ENCODE measurements around a stretch of chr17.

- PRO-cap = no peak
- RAMPAGE, long total RNA, 2 experiments = no peak in any of the 2 experiments
Observed at GRCh38 chr17:17228814-17229121, 8.2 kb downstream of the FLCN start.

GRCh38 chr17:17351851-17352786, 48.9 kb downstream of the NT5M start:
- PRO-cap = unidirectional peak, plus-strand start at chr17:17352408
- RAMPAGE, long total RNA, 2 experiments = no peak in any of the 2 experiments

- PRO-cap = no peak
- RAMPAGE, long total RNA, 2 experiments = no peak in any of the 2 experiments
Observed at GRCh38 chr17:17484351-17484943, 7.6 kb downstream of the MED9 start.

GRCh38 chr17:17493050-17494143, 2.8 kb downstream of the RASD1 start:
- PRO-cap = bidirectional peak, plus-strand start at chr17:17493376, minus-strand start at chr17:17493350
- RAMPAGE, long total RNA, 2 experiments = no peak in any of the 2 experiments

- PRO-cap = bidirectional peak, plus-strand start at chr17:17562058, minus-strand start at chr17:17561946
- RAMPAGE, long total RNA, 2 experiments = no peak in any of the 2 experiments
Observed at GRCh38 chr17:17561427-17562610, 29.7 kb downstream of the PEMT start.

DNA sequence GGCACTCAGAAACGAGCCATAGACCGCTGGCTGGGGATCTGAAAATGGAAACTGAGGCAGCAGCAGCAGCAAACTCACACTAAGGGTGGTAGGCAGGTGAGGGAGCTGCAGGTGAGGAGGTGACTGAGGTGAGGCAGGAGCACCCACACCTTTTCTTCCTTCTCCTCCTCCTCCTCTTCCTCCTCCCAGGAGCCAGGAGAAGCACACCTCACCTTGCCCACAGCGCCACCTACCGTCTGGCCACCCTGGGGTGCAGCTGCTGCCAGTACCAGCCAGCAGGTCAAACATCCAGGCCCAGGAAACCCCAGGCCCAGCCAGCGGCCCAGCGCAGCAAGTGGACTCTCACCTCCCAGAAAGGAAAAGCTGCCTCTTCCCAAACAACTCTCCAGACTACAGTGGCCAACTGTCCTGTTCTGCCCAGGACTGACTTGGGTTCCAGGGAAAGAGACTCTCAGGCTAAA, 22.8 kb downstream of the PEMT start:
- PRO-cap = no peak
- RAMPAGE, long total RNA, 2 experiments = no peak in any of the 2 experiments

GRCh38 chr17:17720130-17720474, 38.8 kb downstream of the RAI1 start:
- PRO-cap = unidirectional peak, plus-strand start at chr17:17720408
- RAMPAGE, long total RNA, 2 experiments = no peak in any of the 2 experiments

DNA sequence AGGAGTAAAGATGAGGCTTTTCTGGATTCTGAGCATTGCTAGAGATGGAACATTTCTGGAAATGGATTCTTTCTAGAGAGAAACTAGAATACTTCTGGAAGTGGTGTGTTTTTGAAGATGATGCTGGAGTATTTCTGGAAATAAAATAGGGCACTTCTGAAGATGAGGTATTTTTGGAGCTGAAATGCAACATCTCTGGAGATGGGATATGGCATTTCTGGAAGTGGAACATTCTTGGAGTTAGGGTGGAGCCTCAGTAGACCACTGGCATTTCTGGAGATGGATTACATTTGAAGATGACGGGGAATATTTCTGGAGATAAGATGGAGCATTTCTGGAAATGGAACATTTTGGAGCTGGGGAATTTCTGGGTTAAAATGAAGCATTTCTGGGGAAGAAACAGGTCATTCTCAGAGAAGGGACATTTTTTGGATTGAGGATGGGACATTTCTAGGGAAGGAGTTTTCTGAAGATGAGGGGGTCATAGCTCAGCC, 55.5 kb downstream of the RAI1 start:
- PRO-cap = no peak
- RAMPAGE, long total RNA, 2 experiments = no peak in any of the 2 experiments

GRCh38 chr17:17737936-17738771, 56.9 kb downstream of the RAI1 start:
- PRO-cap = no peak
- RAMPAGE, long total RNA, 2 experiments = no peak in any of the 2 experiments

GRCh38 chr17:17741314-17741779, 60.1 kb downstream of the RAI1 start:
- PRO-cap = bidirectional peak, plus-strand start at chr17:17741636, minus-strand start at chr17:17741608
- RAMPAGE, long total RNA, 2 experiments = no peak in any of the 2 experiments

- PRO-cap = no peak
- RAMPAGE, long total RNA, 2 experiments = no peak in any of the 2 experiments
Observed at GRCh38 chr17:17751228-17752108, 70.2 kb downstream of the RAI1 start.

DNA sequence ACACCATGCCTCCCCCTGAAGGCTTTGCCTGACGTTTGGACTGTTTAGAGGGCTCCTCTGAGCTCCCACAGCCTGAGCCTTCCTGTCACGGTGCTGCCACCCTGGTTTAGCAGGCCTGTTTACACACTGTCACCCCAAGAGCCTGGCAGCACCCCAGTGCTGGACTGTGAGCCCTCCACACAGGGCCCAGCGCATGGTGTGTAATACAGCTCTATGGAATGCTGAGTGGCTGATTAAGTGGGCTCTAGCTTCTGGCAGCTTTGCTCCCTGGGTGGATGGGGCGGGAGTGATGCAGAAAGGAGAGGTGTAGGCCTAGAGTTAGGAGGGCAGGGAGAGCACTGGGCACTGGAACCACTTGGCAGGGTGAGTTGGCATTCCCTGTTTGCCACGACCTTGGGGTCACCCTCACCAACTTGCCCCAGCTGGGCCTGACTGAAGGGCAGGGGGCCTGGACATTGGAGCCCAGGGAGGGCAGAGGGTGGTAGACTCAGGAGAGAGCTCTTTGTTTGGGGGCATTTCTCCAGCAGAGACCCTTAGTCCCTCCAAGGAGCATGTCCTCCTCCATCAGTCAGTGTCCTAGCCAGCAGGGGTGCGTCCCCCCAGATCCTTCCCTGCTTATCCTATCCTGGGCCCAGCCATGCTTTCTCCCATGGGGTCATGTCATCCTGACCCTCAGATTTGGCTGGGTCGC, 73.9 kb downstream of the RAI1 start:
- PRO-cap = no peak
- RAMPAGE, long total RNA, 2 experiments = start-site peak on the plus strand in 1 of 2 experiments, centred at position 484 of the sequence, 8 reads per replicate

- PRO-cap = no peak
- RAMPAGE, long total RNA, 2 experiments = no peak in any of the 2 experiments
Observed at GRCh38 chr17:17809446-17809862, 27.3 kb downstream of the SREBF1 start.

GRCh38 chr17:17814810-17815535, 21.8 kb downstream of the SREBF1 start:
- PRO-cap = no peak
- RAMPAGE, long total RNA, 2 experiments = no peak in any of the 2 experiments

GRCh38 chr17:17817415-17818039, 19.3 kb downstream of the SREBF1 start:
- PRO-cap = no peak
- RAMPAGE, long total RNA, 2 experiments = no peak in any of the 2 experiments

- PRO-cap = bidirectional peak, plus-strand start at chr17:17823865, minus-strand start at chr17:17823604
- RAMPAGE, long total RNA, 2 experiments = start-site peak on the minus strand in 2 of 2 experiments, at chr17:17823588-17823650 at its widest, 80 to 87 reads per replicate
Observed at GRCh38 chr17:17823358-17824647, 13.0 kb downstream of the SREBF1 start.

DNA sequence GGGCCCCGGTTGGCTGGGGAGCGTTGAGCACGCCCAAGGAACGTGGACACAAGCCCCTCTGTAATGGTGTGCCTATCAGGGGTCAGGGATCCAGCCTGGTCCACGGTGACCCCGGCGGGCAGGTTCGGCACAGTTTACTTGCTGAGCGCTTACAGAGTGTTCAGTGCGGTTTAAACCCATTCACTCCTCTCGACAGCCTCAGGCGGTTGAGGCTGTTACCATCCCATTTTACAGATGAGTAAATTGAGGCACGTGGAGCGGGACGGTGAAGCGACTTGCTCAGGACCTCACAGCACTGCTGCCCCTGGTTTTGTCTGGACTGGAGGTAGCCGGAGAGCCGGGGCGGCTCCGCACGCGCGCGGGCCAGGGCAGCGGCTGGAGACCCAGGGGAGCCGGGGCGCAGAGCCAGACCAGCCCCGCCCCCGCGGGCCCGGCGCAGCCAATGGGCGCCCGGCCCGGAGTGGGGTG, 3.0 kb upstream of the SREBF1 start:
- PRO-cap = bidirectional peak, plus-strand start outside the sequence, minus-strand start at position 377 of the sequence
- RAMPAGE, long total RNA, 2 experiments = no peak in any of the 2 experiments

GRCh38 chr17:17859829-17860252, 23.1 kb upstream of the SREBF1 start:
- PRO-cap = no peak
- RAMPAGE, long total RNA, 2 experiments = no peak in any of the 2 experiments

DNA sequence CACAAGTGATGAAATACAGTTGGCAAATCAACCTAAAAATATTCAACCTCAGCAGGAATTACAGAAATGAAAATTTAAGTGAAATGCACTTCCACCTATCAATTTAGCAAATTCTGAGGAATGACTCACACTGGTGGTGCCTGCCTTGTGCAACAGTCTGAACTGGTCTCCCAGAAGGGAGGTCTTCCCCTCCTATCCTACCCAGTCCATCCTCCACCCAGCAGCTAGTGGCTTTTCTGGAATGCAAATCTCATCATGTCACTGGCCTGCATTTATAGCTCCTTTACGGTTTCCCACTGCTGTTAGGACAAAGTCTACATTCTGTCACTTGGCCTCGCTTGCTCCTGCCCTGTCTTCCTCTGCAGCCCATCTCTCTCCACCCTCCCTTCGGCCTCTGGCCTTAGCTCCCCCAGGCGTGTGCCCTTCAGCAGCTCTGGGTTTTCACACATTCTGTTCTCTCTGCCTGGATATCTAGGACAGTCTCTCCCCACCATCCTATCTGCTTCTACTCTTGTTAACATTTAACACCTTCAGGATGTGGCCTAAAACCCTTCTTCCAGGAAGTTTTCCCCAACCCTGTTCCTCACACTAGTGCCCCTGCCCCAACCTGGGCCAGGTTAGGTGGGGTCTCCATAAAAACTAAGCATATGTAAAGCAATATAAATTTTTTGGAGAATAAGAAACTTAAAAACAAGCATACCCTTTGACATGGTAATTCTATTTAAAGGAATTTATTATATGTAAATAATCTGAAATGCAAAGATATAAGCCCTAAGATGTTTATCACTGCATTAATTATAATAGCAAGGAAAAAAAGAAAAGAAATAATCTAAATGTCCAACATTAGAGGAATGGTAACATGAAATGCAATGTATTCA, 36.2 kb downstream of the TOM1L2 start:
- PRO-cap = no peak
- RAMPAGE, long total RNA, 2 experiments = no peak in any of the 2 experiments

DNA sequence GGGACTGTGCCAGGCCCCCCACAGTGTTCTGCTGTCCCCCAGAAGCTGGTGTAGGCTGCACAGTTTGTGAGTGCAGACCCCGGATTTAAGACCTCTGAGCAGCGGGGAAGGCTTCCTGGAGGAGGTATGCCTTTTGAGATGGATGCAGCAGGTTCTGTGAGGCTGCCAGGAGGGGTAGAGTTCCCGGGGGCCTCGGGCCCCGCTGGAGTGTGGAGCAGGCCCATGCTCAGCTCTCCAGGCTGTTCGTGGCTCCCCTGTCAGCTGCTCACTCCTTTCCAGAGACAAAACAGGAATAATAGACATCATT, 238 bp upstream of the MYO15A start:
- PRO-cap = no peak
- RAMPAGE, long total RNA, 2 experiments = no peak in any of the 2 experiments

Data from prostate gland (tissue), 2 donors.